REH cell (cell line): Measurements from ENCODE around the gene GABRR2.

GRCh38 chr6:85459079-85459574 is 9.2 kb downstream of the NT5E start:
- PRO-cap, result no peak

DNA sequence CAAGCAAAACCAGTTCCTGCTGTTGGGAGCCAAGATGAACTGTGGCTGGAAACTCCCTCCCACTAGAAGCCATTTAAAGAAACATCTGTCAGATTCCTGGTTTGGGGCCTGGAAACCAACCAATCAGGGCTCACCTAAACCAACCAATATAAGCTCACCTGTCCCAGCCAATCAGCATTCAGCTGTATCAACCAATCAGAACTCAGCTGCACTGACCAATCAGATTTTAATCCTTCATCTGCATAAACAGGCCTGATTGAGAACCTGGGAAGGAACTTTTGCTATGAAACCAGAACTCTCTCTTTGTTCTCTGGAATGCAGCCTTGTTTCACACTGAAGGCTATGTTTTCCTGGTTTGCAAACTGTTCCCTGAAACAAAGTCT is 42.4 kb downstream of the SNX14 start:
- PRO-cap, result no peak

DNA sequence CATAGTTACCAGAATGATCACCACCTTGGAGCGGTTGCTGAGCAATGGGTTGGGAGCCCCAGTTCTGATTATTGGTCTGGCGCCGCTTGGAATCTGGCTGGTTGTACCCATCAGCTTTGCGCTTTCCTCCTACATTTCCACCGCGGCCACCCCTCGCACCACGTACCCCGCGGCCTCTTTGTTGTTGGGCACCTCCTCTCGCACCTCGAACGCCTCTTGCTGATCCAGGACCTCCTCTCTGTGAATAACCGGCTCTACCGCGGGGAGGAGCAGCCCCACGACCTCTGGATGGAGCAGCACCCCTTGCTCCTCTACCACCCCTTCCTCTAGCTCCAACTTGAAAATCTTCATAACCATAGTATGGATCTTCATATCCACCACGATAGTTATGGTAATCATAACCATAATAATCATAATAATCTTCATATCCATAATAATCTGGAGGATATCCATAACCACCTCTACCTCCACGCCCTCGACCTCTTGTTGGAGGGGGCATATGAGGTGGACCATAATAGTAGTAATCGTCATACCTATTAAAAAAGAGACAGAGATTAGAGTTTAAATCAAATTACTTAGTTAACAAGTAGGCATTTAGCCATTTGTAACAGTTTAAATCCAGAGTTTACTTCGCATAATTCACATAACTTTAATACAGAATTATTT is 21.3 kb upstream of the SNX14 start:
- PRO-cap, result no peak

DNA sequence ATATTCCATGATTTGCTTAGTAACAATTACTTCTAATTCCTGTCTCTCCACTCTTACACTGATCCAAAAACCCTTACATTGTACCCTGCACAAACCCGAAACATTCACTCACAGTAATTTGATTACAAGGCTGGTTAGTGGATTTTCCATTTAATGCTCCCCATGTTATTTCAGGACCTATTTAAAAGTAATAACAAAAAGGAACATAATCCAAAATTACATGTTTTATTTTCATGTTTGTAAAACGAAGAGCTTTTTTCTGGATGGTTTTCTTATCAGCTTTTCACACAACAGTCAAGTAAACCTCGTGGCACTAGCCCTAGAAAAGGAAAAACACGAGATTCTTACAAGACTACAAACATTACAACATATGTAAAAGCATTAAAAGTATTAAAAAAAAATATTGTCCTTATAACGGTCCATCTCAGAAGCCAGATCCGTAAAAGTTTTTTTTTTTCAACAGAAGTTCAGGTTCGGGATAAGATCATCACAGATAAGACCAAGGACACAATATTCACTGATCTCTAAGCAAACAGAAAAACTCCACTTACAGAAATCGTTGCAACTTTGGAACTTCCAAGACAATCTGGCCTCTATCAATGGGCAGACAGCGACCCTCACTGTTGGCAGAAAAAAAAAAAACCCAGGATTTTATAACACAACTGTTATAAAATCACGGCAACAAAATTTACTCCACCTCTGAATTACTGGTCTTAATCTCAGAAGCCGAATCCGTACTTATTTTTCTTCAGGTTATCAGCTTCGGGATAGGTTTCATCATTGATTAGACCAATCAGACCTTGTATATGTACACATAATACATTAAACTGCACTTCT is 34.4 kb upstream of the SYNCRIP start:
- PRO-cap, result unidirectional peak, minus-strand start at position 496 of the sequence; bidirectional peak, plus-strand start outside the sequence, minus-strand start at position 786 of the sequence

DNA sequence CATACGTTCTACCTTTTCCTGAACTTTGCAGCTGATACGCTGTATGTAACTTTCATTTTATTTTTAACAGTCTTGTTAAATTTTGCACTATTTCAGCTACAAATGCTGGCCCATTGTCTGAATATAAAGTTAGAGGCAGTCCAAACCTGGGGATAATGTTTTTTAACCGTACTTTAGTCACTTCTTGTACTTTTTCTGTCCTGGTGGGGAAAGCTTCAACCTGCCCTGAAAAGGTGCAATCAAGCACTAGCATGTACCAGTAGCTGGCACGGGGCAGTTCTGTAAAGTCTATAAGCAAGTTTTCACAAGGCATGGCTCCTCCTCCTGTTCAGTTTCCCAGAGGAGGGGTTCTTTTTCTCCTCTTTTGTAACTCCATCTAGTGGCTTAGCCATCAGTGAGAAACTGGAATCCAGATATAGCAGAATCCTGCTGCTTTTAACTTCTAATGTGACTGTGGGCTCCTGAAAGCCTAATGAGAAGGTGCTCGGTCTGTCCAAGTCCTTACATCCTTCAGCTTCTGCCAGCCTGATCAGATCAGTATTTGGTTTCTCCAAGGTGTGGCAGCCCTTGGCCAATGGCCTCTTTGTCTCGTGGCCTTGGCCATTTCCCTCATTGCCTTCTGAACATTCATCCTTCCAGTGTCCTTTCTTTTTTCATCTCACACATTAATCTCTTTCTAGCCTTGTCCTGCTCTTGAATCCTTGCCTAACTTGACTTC is 221.8 kb upstream of the SYNCRIP start:
- PRO-cap, result no peak

- PRO-cap, result bidirectional peak, plus-strand start at chr6:85865875, minus-strand start at chr6:85865848; bidirectional peak, plus-strand start at chr6:85866204, minus-strand start at chr6:85866115
Measured at GRCh38 chr6:85865654-85866907, 223.4 kb upstream of the SYNCRIP start.

DNA sequence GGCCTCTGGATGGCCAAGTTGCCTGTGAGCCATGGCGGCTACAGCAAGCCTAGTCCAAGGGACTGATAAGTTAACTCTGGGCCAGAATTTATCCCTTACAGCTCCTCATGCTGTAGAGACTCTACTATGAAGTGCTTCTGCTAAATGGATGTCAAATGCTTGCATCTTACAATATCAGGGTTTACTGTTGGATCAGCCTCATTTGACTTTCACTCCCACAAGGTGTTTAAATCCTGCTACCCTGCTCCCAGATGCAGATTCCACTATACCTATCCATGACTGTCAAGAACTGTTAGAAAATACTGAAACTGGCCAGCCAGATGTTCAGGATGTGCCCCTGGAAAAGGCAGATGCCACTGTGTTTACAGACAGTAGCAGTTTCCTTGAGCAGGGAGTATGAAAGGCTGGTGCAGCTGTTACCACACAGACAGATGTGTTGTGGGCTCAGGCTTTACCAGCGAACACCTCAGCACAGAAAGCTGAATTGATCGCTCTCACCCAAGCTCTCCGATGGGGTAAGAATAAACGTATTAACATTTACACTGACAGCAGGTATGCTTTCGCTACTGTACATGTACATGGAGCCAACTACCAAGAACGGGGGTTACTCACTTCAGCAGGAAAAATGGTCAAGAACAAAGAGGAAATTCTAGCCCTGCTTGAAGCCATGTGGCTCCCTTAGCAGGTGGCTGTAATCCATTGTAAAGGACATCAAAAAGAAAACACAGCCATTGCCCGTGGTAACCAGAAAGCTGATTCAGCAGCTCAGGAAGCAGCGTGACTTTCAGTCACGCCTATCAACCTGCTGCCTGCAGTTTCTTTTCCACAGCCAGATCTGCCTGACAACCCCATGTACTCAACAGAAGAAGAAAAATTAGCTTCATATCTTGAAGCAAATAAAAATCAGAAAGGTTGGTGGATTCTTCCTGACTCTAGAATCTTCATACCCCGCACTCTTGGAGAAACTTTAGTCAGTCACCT is 459.8 kb upstream of the HTR1E start:
- PRO-cap, result bidirectional peak, plus-strand start at position 832 of the sequence, minus-strand start at position 680 of the sequence

- PRO-cap, result no peak
Measured at GRCh38 chr6:88730481-88730945, 232.9 kb downstream of the RNGTT start.

DNA sequence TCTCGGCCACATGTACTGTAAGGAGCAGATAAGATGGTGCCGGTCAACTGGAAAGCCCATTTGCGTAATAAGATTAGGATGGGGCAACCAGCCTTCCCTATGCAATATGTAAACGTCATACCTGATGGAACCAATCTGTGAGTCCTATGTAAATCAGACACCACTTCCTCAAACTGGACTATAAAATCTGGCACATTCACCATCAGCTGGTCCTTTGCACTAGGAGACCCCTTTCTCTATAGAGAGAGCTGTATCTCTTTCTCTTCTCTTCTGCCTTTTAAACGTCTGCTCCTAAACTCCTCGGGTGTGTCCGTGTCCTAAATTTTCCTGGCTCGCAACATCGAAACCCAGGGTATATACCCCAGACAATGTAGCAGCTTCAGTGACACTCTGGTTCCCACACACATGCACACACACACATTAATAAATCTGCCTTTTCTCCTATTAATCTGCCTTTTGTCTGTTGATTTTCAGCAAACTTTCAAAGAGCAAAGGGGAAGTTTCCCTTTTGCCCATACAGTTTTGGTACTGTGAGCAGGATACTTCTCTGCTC is 46.5 kb upstream of the RNGTT start:
- PRO-cap, result no peak

GRCh38 chr6:89034330-89035118 is 46.0 kb upstream of the PNRC1 start:
- PRO-cap, result no peak

DNA sequence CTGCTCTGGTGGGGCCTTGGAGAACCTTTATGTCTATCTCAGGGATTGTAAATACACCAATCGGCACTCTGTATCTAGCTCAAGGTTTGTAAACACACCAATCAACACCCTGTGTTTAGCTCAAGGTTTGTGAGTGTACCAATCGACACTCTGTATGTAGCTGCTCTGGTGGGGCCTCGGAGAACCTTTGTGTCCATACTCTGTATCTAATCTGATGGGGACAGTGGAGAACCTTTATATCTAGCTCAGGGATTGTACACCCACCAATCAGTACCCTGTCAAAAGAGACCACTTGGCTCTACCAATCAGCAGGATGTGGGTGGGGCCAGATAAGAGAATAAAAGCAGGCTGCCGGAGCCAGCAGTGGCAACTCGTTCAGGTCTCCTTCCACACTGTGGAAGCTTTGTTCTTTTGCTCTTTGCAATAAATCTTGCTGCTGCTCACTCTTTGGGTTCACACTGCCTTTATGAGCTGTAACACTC is 15.0 kb upstream of the PNRC1 start:
- PRO-cap, result bidirectional peak, plus-strand start at position 366 of the sequence, minus-strand start at position 208 of the sequence

GRCh38 chr6:89315087-89315608 is at the start of gene GABRR2:
Gene GABRR2, minus strand, starts transcription at chr6:89315299.
- PRO-cap, result no peak

GRCh38 chr6:89357023-89357992 is 4.8 kb upstream of the UBE2J1 start:
- PRO-cap, result bidirectional peak, plus-strand start at chr6:89357540, minus-strand start at chr6:89357556

- PRO-cap, result no peak
Measured at GRCh38 chr6:89483042-89483742, 50.2 kb downstream of the ANKRD6 start.

DNA sequence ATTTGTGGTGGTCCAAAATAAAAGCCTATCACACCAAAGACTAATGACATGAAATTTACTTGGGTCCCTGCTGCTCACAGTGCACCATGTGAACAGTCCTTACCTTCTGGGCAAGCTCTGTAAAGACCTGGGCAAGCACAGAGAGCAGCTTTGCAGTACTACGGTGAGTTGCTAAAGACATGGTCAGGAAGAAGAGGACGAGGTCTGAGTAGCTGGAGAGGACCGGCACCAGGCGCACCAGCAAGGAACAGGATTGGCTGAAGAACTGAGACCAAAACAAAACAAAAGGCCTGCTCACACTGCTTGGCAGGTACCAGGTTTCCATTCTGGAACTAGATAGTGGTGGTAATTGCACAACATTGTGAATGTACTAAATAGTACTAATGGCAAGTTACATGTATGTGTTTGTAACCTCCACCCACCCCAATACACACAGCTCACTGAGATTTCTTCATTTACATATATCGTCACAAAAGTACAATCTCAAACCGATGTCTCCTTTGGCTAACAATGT is 32.3 kb upstream of the LYRM2 start:
- PRO-cap, result no peak

GRCh38 chr6:89829247-89830479 is 10.1 kb upstream of the MDN1 start:
- PRO-cap, result bidirectional peak, plus-strand start at chr6:89829365, minus-strand start at chr6:89829338; bidirectional peak, plus-strand start at chr6:89829911, minus-strand start at chr6:89829564; bidirectional peak, plus-strand start at chr6:89830284, minus-strand start at chr6:89830166

DNA sequence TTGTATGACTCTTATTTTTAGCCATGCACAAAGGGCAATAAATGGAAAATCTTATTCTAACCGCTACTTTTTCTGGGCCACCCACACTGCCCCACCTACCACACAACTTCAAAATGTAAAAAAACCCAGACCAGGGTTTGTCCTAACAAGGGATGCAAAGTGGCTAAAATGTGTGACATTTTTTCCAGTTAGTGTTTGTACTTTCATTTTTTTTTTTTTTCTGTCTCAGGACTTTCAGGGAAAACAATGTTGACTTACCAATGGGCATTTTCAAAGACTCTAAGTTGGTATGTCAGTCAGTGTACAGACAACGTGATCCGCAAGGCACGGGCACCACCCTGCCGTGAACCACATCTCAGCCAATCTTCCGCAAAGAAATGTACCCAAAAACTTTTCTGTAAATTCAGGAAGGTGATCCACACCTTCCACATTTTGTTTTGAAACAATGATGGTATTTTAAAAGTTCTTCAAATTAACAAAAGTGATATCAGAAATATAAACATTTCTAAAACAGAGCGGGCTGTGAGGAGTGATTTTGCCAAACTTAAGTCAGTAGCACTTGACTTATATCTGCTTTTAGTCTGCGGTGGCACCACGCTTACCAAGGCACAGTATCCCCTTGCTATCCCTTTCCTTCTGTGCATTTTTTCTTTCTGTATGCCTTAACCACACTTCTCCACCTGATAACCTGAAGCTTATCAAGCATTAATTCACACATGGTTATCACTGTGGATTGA is 185.6 kb downstream of the GJA10 start:
- PRO-cap, result no peak

DNA sequence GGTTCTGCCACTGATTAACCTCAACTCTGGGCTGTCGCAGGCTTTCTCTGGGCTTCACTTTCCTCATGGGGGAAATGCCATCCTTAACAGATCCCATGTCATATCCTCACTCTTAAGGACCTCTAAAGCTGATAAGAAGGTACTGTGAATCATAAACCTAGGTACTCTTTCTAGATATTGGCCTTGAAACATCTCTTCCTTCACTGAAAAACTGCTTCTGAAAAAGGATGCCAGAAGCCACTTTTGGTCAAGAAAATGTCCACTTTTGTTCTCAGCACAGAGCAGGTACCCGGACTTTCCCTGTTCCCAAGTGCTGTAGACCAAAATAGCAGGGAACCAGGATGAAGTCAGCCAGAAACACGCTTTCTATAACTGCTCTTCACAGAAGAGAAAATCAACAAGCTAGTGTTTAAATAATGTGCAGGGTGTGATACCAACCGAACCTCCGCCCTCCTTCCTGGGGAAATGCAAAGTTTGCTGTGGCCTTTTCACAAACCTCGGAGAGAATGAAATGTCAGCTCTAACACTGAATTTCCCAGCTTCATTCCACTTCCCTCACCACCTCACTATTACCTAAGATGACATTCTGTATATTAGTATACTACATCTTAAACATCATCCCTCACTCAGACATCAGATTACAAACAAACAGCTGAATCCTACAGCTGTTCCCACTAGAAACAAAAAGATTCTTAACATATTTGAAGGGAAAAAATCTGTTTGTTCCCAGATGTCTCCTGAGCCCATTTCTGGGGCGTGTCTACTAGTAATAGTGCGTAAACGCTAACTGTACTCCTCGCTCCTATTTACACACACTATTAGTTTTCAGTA is 118.7 kb downstream of the BACH2 start:
- PRO-cap, result no peak

- PRO-cap, result no peak
Measured at GRCh38 chr6:90219526-90220131, 77.0 kb downstream of the BACH2 start.

- PRO-cap, result no peak
Measured at GRCh38 chr6:90238752-90238951, 58.0 kb downstream of the BACH2 start.